Metastatic Liver Carcinoma in the Lung (tissue), 2 donors: ENCODE measurements around the gene MAT2B.

- PRO-cap, 2 experiments: no peak in any of the 2 experiments
Measured at GRCh38 chr5:158175252-158175965, 316.5 kb upstream of the CLINT1 start.

DNA sequence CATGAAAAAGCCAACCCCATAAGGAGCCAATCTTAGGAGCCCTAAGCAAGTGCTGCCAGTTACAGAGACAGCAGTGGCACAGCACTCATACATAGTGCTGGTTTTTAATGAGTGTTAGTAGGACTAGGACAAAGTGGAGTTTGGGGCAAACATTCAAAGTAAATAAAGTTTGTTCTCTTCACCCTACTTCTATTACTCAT, 584.8 kb downstream of the EBF1 start:
- PRO-cap, 2 experiments: no peak in any of the 2 experiments

- PRO-cap, 2 experiments: no peak in any of the 2 experiments
Measured at GRCh38 chr5:158560322-158560880, 539.3 kb downstream of the EBF1 start.

- PRO-cap, 2 experiments: no peak in any of the 2 experiments
Measured at GRCh38 chr5:158707799-158708587, 391.7 kb downstream of the EBF1 start.

DNA sequence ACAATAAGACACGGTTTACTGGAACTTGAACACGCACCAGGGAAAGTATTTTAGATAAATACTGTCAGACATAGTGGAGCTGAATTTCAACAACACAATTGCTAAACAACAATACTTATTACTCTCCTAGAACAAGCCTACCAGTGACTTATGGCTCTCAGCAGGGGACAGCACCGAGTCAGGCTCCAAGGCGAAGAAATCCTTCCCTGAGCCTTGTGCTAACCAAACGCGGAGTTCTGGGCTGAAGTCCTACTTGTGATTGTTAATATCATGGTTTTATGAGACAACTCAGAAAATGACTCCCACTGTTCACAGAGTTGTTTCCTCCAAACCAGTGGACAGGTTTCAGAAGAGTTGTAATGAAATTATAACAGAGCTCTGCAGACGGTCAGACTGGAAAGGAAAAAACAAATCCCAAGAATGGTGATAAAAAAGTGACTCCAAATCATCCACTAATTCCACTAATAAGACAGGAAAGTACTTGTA, 359.6 kb downstream of the EBF1 start:
- PRO-cap, 2 experiments: no peak in any of the 2 experiments

- PRO-cap, 2 experiments: no peak in any of the 2 experiments
Measured at GRCh38 chr5:159049444-159050178, 50.1 kb downstream of the EBF1 start.

DNA sequence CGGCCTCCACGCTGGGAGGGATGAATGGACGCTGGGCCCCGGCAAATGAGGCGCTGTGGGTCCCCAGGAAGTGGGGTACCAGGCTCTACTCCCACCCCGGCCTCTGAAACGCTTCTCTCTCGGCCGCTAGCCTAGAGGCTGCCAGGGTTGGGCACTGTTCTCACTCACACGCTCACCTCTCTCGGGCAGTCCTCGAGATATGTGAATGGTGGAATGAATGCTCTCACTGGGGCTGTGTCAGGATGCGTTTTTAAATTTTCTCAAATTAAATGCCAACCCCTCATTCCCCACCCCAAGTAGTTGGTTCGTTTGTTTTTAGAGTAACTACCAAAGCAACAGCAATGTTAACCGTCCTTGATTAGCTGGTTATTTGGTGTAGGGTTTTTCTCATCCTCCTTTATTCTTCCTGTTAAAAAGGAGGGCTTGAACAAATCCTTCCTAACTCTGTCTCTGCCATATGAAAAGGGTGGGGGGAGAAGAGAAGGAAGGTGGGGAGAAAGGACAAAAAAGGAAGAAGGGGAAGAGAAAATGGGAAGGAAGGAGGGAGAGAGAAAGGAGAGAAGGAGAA, 1.3 kb upstream of the EBF1 start:
- PRO-cap, 2 experiments: no peak in any of the 2 experiments

- PRO-cap, 2 experiments: no peak in any of the 2 experiments
Measured at GRCh38 chr5:159331230-159332413, 1.3 kb upstream of the IL12B start.

DNA sequence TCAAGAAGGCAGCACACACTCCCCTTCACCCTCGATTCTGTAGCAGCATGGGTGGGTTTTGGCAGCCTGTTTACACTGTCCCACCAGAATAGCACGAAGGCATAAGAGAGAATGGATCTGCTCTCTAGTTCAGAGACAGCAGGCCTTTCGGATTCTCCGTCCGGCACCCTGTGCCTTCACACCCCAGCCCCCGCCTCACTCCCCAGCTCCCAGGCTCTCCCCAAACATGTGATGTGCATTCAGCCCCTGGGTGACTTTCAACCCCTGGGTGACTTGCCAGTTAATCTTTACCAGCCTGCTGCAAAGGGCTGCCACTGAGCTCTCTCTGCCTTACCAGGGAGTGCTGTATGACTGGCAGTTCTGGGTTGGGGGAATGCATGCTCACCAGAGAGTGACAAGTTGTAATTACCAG, 5.0 kb upstream of the ADRA1B start:
- PRO-cap, 2 experiments: peak in 1 of 2 experiments; most common plus-strand start position 357 of the sequence (in 1); most common minus-strand start position 180 of the sequence (in 1)

DNA sequence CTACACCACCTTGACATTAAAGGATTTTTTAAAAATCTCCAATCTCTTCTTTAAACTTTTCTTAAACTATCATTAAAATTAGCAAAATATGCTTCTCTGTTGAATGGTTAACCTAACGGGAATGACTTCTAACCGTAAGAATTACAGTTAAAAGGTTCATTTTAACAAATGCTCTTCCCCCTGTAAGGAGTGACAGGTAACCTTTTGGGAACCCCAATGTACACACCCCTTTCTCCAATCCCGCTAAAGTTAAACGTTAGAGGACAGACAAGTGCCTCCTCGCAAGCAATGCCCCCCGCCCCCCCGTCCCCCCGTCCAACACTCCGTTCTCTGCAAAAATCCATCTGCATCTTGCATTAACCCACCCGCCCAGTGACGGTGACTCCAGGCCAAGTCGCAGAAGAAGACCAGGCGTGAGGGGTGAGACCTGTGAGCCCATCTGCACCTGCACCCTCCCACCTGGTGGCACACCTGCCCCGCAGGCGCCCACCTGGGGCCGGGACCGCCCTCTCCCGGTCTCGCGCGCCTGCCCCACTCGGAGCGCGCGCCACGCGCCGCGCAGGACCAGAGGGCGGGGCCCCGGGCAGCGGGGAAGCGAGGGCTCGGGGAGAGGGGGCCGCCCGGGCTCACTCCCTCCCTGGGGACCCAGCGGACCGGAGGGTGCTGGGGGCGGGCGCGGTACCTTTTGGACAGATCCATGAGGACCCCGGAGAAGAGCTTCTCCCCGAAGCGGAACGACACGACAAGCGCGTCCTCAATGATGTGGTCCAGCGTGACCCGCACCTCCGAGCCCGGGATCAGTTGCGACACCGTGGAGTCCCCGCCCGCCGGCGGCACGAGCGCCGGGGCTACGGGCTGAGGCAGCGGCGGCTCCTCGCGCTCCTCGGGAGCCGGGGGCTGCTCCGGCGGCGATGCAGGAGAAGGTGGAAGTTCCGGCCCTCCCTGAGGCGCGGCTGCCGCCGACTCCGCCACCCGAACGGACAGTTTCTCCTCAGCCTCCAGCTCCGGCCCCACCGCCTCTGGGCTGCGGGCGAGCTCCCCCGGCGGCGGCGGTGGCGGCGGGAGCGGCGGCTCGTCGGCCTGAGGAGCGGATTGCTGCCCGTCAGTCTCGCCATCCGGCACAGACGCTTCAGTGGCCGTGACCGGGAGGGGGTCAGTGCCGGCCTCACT, 742 bp downstream of the PWWP2A start:
- PRO-cap, 2 experiments: peak in 2 of 2 experiments; most common plus-strand start position 836 of the sequence (in 2)

DNA sequence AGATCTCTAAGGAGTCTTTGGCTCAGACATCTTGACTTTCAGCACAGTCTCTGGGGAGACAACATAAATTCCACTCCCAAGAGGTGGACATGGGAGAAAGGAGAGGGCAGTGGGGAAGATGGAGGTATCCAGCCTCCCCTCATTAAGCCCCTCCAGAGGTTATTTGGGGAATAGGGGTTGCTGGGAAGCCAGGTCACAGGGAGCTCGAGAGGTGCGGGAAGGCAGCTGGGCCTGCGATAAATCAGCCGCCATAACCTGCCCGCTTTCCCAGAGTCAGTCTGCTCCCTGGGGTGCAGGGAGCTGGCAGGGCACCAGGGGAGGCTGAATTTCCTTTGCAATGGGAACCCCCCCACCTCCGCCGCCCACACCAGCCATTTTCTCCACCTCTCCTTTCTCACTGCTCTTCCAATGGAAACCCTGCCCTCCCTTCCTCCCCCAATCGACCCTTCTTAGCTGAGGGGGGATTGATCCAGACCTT, 54.0 kb upstream of the FABP6 start:
- PRO-cap, 2 experiments: no peak in any of the 2 experiments

DNA sequence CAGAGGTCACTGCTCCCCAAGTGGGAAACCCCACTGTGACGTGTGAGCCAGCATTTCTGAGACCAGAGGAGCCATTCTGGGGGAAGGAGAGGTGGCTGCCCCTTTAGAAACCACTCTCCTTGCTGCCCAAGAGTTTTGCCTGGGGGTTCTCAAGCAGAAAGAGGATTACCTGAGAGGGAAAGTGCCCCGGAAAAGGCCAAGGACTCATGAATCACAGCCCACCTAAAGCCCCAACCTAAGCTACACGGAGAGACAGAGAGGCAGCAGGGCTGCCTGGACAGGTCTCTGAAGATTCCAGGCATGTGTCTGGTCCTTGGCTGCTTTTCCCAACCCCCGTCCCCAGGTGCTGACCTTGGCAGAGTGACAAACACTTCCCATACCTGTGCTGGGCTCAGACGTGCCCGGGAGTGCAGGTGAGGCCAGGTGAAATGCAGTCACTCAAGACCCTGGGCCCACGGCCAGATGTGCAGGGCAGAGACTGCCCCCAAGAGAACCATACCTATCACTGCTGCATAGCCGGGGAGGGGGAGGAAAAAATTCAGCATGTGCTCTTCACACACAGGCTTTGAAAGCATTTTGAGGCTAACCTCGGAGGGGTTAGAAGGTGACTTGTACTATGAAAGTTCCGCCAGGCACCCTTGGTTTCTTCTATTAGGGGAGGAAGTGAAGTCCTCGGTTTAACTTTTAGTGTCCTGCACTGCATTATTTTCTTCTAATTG, 22.7 kb downstream of the CCNJL start:
- PRO-cap, 2 experiments: no peak in any of the 2 experiments

DNA sequence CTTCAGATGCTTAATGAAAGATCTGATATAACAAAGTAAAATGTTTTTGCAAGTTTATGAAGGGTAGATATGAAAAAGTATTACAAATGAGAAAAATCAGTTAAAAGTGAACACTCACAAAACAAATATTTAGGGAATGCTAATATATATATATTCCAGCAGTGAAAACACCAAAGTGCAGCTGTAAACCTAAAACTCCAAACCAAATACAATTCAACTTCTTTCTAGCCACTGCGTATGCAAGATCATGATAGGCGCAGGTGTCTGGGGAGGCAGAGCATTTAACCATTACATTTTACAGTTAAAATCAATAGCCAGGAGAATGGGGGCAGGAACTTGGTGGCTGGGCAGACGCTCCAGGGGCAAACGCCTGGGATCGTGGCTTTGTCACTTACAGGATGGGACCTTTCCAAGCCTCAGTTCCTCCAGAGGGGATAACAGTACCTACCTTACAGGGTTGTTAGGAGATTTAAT, 626 bp downstream of the FAM200C start:
- PRO-cap, 2 experiments: no peak in any of the 2 experiments

DNA sequence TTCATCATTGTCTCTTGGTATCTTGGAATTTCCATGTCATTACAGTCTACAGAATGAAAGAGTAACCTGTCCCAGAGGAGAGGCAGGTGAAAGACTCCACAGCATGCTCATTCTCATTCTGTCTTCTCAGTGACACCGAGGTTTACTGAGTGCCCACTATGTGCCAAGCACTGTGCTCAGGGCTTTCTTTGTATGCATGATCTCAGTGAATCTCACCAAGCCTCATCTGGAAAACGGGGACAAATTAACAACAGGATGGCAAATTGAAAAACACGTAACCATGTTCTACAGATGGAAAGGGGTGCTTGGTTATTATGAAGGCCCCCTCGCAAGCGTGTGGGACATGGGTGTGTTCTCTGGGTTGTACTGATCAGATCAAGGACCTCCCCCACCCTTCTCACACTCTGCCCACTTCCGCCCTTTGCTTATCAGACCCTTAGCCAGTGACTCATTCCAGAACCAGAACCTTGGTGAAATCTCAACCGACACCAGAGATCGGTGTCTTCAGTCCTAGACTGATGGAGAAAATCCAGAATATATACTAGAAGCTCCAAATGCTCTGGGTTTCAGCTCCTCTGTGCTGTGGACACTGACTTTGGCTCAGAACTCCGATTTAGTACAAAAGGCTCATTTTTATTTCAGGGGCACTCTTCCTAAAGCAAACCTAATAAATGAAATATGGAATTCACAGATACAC, 64.8 kb downstream of the PTTG1 start:
- PRO-cap, 2 experiments: no peak in any of the 2 experiments

DNA sequence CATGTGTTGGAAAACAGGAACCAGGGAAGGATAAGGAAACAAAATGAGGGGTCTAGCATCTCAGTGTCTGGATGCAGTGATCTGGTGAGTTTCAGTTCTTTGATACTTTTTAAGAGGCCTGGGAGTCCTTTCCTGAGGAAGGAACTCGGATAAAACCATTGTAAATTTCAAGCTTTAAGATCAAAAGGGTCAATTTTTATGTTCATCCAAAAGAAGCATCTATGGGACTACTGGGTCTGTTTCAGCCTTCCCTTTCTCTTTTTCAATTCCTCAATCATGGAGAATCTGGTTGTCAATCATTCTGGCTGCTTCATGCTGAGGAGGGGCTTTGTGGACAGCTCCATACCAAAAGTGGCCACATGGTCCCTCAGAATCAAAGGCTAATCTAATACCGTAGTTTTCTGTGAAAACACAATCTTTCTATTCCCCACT, 562.5 kb upstream of the CCNG1 start:
- PRO-cap, 2 experiments: no peak in any of the 2 experiments

DNA sequence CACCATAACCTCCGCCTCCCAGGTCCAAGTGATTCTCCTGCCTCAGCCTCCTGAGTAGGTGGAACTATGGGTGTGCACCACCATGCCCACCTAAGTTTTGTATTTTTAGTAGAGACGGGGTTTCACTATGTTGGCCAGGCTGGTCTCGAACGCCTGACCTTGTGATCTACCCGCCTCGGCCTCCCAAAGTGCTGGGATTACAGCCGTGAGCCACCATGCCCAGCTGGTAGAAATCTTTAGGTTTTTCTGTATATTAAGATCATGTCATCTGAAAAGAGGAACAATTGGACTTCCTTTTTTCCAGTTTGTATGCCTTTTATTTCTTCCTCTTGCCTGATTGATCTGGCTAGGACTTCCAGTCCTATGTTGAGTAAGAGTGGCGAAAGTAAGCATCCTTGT, 40.5 kb upstream of the CCNG1 start:
- PRO-cap, 2 experiments: no peak in any of the 2 experiments

- PRO-cap, 2 experiments: peak in 2 of 2 experiments; most common plus-strand start chr5:163505579 (in 1); most common minus-strand start chr5:163505428 (in 1)
Measured at GRCh38 chr5:163505084-163506105, at the start of gene MAT2B. Gene MAT2B, plus strand, starts transcription at chr5:163505619.

GRCh38 chr5:163706059-163706364, 200.6 kb downstream of the MAT2B start:
- PRO-cap, 2 experiments: peak in 1 of 2 experiments; most common minus-strand start chr5:163706114 (in 1)

DNA sequence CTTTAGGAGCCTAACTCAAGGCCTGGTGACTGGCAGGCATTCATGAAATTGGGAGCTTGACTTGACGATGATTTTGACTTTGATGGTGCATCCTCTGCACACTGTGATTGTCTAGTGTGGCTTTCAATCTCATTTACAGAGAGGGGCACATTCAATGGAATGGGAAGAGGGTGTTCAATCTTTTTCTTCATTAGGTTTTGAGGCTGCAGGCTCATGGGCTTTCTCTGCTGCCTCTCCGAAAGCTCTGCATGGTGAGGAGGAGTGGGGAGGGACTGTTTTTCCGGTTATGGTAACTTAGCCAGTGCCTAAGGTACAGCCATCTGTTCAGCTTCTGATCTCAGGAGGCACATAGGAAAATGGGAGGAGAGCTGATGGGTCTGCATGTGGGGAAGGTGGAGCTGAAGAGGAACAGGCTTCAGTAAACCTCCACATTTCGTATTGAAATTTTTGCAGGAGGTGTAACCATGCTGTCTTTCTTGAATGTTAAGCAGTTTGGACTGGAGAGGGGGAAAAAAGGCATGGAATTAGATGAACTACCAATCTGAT, 292.2 kb downstream of the TENM2 start:
- PRO-cap, 2 experiments: no peak in any of the 2 experiments

GRCh38 chr5:167378775-167379633, 400.2 kb downstream of the TENM2 start:
- PRO-cap, 2 experiments: no peak in any of the 2 experiments